Epithelial cell of prostate (primary cell): ENCODE results near the genes SOX5 and STK38L.

- RRBS: no CpG with 5 or more reads among the region's 11 CpGs
Measured at GRCh38 chr12:23949344-23950077, at the start of gene SOX5. Gene SOX5, minus strand, starts transcription at chr12:23949670.

- RRBS: no CpG with 5 or more reads among the region's 5 CpGs
Measured at GRCh38 chr12:24535603-24535952, 413.3 kb downstream of the BCAT1 start.

- RRBS: no CpG with 5 or more reads among the region's 3 CpGs
Measured at GRCh38 chr12:25018146-25018489, 34.4 kb upstream of the IRAG2 start.

DNA sequence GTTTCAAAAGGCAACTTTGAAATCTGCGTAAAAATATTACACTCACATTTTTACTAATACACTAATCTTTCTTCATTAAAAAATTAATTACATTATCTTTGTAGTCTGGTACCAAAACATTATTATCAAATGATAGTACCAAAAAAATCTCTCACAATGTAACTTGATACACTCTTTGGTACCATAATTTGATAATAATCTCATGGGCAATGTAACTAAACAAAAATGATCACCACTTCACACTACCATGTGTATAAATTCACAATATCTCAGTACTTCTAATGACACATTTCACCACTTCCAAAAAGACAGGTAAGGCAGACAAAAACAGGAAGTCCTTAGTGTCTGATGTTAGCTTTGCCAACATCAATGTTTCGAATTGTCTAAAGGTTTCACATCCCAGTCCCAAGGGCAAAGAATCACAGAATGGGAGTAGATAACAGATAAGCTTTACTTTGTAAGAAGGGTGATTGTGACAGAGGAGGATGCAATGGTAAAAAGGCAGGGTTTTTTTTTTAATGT, 8.6 kb downstream of the DNAI7 start:
- RRBS: no CpG with 5 or more reads among the region's 2 CpGs

DNA sequence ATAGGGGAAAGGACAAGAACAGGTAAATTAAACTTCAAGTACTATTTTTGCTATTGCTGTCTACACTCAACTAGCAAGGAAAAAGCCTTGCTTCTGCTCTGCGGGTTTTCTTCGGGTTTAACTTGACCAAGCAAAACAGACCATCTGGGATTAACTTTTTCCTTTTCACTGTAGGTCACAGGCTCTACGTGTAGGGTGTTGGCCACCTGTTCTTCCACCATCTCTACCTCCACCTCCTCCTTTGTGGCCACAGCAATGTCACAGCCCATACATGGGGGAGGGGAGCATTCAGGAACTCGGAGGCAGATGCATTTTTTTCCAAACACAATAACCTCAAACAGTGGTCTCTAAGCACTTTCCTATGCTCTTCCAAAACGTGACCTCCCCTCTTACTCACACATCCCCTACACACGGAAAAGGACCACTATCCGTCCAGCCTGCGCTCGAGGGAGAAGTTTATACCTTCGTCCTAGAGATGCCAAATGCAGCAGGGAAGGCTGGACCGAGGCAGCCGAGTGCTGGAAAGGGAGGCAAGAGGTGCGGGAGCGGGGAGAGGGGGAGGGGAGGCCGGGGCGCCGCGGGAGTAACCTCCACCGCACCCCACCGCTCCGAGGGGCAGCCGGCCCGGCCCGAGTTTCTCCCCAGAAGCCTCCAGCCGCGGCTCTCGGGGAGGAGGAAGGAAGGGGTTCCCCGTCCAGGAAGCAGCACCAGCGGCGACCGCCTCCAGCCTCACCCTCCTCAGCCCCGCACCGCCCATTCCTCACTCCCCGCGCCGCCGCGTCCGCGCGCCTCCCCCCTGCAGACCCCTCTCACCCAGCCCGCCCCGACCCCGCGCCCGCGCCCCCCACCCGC, 710 bp downstream of the KRAS start:
- RRBS: under 1% methylated on average over 8 of the region's 48 CpGs

- RRBS: no CpG with 5 or more reads among the region's 7 CpGs
Measured at GRCh38 chr12:25648377-25648971, 95.4 kb upstream of the LMNTD1 start.

- RRBS: no CpG with 5 or more reads among the region's 4 CpGs
Measured at GRCh38 chr12:26117167-26117852, 7.5 kb downstream of the BHLHE41 start.

DNA sequence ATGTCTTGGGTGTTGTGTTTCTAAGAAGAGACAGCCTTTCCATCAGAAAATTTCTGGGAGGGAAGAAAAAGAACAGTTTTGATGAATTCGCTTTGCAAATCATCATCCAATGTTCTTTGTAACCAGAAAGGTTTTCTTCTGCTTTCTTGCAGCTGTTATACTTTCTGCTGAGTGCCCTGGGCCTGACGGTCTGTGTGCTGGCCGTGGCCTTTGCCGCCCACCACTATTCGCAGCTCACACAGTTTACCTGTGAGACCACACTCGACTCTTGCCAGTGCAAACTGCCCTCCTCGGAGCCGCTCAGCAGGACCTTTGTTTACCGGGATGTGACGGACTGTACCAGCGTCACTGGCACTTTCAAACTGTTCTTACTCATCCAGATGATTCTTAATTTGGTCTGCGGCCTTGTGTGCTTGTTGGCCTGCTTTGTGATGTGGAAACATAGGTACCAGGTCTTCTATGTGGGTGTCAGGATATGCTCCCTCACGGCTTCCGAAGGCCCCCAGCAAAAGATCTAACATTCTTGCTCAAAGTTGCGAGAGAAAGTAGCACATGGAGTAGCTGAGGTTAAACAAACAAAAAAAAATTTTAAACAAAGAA, 35.3 kb downstream of the SSPN start:
- RRBS: no CpG with 5 or more reads among the region's 15 CpGs

- RRBS: no CpG with 5 or more reads among the region's 13 CpGs
Measured at GRCh38 chr12:26271732-26272375, 76.5 kb downstream of the SSPN start.

- RRBS: no CpG with 5 or more reads among the region's 7 CpGs
Measured at GRCh38 chr12:26459601-26460501, 264.5 kb downstream of the SSPN start.

DNA sequence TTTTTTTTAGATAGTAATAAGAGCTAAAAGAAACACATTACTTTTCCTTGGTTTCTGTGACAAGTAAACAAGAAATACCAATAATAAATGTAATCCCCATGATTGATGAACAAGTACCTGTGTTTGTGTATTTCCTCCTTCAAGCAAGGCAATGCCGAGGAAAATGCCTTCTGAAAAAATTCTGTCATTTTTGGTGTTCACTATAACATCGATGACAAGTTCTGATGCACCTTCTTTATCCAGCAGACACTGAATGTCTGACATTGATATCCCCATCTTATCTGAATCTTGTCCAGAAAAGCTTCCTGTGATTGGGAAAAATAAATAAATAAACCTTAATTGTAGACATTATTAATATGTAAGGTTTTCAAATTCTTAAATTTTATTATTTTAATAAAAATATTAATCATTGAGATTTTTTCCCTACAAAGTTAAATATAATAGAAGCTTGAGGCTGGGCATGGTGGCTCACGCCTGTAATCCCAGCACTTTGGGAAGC, 298.7 kb downstream of the SSPN start:
- RRBS: no CpG with 5 or more reads among the region's 3 CpGs

GRCh38 chr12:26627899-26628376, 205.1 kb downstream of the ITPR2 start:
- RRBS: no CpG with 5 or more reads among the region's 1 CpG

- RRBS: no CpG with 5 or more reads among the region's 5 CpGs
Measured at GRCh38 chr12:26632806-26633383, 200.1 kb downstream of the ITPR2 start.

DNA sequence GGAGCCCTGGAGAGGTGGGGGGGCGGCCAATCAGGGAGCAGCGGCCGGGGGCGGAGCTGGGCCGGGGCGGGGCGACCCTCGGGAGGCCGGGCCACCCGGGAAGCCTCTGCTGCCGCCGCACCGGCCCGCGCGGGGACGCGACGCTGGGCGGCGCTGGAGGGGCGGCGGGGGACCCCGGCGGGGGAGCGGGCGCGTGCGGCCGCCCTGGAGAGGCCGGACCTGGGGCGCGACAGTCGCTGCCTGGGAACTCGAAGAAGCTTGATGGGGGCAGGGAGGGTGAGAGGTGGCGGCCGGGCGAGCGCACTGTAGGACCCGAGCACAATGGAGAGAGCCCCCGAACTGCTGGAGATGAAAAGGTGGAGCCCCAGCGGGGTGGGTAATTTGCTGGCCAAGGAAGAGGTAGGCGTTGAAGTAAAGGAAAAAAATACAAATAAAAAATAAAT, 301 bp upstream of the ITPR2 start:
- RRBS: 1% methylated on average over 27 of the region's 43 CpGs

DNA sequence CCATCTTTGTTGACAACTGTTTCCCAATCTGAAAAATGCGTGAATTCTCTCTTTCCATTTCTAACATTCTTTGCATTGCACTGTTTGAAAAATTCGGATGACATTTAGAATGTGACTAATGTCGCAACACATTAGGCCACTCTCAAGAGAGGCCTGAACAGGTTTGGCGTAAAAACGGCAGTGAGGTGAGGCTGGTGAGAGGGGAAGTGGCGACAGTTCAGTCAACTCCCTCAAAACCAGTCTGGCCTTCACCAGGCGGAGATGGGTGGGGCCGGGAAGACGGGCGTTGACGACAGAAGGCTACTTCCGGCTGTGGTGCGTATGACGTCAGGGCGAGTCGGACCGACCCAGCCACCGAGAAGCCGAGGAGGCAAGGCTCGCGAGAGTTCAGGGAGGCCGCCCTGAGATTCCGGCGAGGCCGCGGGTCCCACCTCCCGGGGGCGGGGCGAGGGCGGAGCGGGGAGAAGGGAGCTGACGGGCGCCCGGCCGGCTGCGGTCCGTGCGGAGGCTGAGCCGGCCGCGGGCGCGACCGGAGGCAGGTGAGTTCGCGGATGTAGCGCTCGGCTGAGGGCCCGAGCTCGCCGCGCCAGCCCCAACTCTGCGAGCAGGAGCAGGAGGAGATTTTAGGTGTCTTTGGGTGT, at the start of gene STK38L:
STK38L (plus strand) TSS at position 493 of the 641 bp plus-strand sequence.
- RRBS: under 1% methylated on average over 17 of the region's 53 CpGs

- RRBS: no CpG with 5 or more reads among the region's 2 CpGs
Measured at GRCh38 chr12:27332620-27332666, 193 bp upstream of the BMAL2 start.

- RRBS: no CpG with 5 or more reads among the region's 5 CpGs
Measured at GRCh38 chr12:27561314-27561900, 37.4 kb downstream of the PPFIBP1 start.

- RRBS: no CpG with 5 or more reads among the region's 7 CpGs
Measured at GRCh38 chr12:27608780-27609269, 84.8 kb downstream of the PPFIBP1 start.

DNA sequence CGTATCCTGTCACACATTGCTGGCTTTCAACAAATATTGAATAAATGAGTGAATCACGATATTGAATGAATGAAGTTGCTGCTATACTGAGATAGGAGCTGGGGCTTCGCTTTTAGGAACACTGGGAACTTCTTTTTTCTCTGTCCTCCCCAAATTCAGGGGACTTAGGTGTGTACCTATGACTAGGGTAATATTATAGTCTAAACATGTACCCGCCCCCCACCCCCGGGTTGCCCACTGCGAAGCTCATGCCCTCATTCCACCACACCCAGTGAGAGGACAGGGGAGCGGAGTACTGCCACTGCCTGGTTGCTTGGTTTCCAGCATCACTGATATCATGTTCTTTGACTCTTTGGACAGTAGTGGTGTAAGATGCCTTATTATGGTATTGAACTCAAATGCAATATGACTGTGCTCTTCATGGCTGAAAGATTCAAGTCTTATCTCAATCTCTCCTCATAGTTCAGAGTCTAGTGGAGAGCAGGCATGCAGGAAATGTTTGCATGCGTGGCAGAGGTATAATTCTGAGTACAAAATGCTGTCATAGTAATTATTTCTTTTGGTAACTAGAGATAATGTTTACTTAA, 55.8 kb upstream of the REP15 start:
- RRBS: no CpG with 5 or more reads among the region's 8 CpGs